ENCODE data around the gene RASSF8.

DNA sequence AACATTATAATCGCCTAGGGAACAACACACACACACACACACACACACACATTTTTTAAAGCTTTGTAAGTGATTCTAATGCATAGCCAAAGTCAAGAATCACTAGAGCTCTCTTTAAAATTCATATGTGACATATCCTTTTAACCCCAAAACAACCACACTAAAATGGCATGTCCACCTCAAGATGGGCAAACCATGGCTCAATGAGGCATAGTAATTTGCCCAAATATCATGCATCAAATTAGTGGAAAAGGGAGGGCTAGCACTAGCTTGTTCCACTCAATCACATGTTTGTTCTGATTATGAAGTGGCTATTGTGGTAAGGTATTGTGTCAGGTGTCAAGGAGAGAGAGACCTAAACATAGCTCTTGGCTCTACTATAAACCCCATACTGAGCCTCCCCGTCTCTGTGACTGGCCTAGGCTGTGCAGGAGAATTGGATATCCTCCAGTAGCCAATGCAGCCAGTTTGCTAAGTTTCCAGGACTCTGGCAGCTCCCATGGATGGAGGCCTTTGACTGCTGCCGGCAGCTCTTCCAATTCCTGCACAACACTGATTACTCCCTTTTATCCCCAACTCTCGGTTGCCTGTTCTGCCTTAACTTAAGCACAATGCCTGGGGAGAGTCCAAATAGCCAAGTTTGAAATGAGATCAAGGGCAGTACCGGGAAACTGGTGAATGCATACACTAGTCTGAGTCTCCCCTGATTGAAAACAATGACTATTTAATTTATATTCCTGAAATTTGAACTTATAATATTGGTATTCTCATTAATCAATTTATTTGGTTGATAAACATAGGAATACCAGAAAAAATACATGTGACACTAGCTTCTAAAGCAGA is 59.3 kb downstream of the ABCC9 start:
- PRO-cap: bidirectional peak, plus-strand start at position 410 of the sequence, minus-strand start at position 298 of the sequence

DNA sequence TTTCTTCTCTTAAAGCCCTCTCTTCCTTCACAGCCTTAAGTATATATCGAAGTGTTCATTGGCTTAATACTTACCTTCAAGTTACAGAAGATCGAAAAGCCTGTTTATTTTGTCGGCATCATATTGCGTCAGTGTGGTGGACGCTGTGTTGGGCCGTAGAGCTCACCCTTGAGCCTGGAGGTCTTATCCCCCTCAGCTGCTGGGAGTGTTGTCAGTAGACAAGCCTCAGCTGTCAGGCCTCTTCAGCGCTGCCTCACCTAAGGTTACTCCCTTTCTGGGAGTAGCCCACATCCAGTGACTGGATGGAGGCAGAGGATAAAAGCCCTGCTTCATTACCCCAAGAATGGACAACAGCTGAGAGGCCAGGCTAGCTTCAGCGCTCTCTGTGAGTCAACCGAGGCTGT is 36.3 kb downstream of the CMAS start:
- PRO-cap: no peak

- PRO-cap: no peak
These were observed 75.2 kb upstream of the ST8SIA1 start for GRCh38 chr12:22409629-22410144.

- PRO-cap: no peak
These were observed 2.7 kb downstream of the C2CD5 start for GRCh38 chr12:22541404-22542357.

- PRO-cap: no peak
These were observed 1.5 kb downstream of the ETNK1 start for GRCh38 chr12:22626397-22626880.

DNA sequence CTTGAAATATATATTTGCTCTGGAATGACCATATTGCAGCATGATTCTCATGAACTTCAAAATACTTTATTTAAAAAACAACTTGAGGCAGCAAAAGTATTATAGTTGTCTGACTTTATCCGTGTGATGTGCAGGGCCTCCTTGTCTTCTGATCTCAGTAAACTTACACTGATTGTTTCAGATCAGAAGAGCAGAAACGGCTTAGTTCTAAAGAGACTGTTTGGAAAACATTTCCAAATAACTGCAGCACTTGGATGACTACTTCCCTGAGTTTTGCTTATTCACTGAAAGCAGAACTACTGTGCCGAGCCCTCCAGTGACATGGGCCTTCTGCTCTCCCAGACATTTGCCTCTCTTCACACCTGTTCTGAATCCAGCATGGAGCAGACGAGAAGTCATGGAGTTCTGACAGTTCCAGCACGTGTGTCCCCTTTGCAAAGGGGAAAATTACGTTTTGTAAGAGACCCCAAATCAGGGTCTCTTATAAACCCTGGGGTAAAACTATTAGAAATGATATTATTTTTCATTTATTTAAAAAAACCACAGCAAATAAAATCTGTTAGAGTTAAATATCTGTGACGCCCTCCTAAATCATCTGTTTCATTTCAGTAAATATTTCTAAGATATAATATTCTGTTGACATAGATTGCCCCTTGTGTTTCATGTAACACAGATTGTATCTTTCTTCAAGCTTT is 31.4 kb downstream of the ETNK1 start:
- PRO-cap: no peak

DNA sequence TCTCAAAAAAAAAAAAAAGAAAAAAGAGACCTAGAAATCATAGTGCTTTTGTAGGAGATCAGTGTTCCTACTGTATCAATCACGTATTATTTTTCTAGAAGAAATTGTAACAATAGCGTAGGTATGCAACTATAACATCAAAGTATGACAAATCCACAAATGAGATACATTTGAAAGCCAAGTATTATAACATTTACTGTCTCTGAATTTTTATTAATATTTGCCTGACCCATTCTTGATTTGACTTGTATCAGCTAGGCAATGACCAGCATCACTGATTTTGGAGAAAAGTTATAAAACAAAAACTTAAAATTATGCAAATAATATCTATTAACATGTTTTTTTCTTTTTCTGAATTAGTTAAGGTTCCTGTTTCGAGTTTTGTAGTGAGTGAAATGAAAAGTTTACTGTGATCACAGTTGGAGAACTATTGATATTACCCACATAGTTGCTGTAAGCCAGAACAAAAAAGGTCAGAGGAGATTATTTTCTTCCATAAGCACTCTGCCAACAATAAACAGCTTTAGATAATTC is 162.9 kb downstream of the SOX5 start:
- PRO-cap: no peak

- PRO-cap: no peak
These were observed 226.9 kb downstream of the BCAT1 start for GRCh38 chr12:24722147-24722349.

- PRO-cap: no peak
These were observed 11.6 kb downstream of the ETFRF1 start for GRCh38 chr12:25206500-25207105.

DNA sequence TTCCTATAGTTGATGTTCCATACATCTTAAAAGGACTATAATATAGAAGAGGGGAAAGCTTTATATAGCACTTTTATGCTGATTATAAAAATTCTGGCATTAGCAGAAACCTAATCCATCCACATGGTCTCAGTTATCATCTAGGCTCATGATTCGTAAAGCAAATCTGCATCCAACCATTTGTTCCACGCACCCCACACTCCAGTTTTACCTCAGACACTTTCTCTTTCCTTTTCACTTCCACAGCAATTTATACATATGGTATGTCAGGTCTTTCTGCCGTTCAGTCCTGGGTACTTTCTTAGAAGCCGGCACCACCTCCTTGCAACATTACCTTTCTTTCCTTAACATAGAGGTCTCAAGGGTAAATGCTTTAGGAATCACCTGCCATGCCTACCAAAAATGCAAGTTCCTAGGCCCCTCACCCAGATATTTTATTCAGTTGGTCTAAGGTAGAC is 2.6 kb upstream of the KRAS start:
- PRO-cap: no peak

GRCh38 chr12:25692485-25692998 is 139.5 kb upstream of the LMNTD1 start:
- PRO-cap: no peak

- PRO-cap: no peak
These were observed 160.2 kb upstream of the LMNTD1 start for GRCh38 chr12:25713260-25713609.

DNA sequence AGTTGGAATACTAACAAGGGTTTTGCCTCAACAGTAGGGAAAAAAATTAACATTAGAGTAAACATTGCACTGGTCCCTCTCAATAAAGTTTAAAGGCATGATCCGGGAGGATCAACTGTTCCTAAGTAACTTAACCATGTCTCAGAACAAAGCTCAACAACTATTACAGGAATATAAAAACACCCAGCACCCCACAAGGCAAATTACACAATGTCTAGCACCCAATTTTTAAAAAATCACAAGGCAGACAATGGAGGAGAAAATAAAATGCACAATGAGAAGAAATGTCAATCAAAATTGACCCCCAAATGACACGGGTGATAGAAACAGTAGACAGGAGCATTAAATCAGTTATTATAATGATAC is 201.1 kb upstream of the RASSF8 start:
- PRO-cap: no peak

DNA sequence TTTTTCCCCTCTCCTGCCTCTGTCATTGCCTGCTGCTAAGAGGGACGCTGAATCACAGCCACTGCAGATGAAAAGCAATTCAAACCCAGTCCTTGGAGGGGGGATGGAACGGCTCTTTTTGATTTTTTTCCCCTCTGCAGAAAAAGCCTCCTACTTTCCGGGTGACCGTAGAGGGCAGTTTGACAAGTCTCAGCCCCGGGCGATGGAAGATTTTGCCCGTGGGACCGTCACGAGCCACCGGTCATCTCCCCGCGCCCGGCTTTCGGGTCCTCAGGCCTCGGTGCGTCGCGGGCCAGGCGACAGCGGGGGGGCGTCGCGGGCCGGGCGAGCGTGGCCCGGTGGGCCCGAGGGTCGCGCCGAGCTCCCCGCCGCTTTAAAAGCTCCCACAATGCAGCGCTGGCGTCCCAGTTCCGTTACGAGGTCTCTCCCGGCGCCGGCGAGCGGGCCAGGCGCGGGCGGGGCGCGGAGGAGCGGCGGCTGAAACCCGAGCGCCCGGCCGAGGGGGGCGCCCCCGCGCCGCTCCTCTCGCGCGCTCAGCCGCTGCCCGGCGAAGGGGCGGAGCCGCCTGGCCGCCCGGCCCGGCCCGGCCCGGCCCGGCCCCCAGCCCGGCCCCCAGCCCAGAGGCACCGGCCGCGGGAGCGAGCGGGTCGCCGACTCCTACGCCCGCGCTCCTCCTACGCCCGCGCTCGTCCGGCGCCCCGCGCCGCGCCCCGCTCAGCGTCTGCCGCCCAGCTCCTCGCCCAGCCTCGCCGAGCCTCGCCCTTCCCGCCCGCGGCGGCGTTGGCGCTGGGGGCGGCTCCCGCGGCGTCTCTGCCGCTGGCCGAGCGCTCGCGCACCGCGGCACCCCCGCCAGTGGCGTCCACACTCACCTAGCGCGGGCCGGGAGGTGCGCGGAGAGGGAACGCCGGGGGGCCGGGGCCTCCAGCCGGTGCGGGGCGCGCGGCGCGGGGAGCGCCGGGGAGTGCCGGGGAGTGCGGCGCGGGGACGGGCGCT is at the start of gene RASSF8:
RASSF8 (plus strand) TSS at position 620 of the 993 bp plus-strand sequence.
- PRO-cap: unidirectional peak, plus-strand start at position 25 of the sequence; unidirectional peak, plus-strand start at position 170 of the sequence; bidirectional peak, plus-strand start at position 629 of the sequence, minus-strand start at position 521 of the sequence

- PRO-cap: bidirectional peak, plus-strand start at chr12:25959164, minus-strand start at chr12:25959112; unidirectional peak, minus-strand start at chr12:25959380; unidirectional peak, minus-strand start at chr12:25959765
These were observed 857 bp downstream of the RASSF8 start for GRCh38 chr12:25959056-25960022.

DNA sequence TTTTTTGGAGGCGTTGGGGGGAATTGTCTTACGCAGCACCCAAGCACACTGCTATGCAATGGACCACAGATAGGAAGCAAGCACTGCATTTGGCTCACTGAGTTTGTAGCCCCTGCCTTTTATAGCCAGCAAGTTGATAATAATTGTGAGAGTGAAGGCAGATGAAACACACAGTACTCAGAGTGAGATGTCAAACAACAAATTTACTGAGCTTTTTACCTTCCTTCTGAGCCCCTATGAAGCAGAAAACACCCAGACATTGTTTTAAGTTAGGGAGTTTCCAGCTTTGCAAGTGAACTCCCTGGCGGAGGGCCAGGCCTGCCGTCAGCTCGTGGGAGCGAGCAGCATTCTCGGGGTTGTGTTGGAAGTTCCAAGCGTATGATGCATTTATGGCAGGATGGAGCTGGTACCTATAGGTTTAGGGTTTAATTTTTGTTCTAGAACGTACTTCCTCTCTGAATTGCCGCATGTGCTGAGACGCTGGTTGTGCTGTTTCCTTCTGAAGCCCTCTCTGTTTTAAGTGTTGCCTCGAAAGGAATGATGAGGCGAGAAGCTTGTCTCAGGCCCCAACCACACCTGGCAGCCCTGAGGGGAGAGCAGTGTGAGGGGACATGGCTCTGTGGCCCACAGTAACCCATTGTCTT is 76.5 kb downstream of the SSPN start:
- PRO-cap: no peak

DNA sequence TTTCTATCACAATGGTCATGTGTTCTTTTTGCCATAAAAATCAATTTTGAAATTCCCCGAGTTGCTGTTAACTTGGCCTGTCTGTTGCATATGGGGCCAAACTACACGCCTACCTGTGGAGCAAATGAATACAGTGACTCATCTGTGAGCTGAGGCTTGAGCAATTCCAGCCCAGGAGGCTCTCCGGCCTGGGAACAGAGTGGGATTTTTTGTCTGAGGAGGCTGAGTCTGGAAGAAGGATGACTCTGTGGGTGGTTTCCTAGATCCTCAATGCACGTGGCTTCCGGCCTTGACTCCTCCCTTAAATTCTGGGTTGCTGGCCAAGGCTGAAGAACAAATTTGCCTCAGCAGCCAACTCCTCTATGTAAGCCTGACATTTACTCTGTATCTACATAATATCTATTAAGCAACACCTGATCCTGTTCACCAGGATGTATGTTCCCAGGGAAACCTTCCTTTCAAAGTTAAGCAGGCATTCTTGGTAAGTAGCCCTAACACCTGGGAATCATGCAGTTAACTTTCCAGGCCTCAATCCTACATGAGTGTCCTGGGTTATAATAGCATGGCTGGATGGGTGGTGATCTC is 124.2 kb downstream of the SSPN start:
- PRO-cap: unidirectional peak, minus-strand start at position 230 of the sequence

GRCh38 chr12:26621940-26622666 is 210.9 kb downstream of the ITPR2 start:
- PRO-cap: no peak

DNA sequence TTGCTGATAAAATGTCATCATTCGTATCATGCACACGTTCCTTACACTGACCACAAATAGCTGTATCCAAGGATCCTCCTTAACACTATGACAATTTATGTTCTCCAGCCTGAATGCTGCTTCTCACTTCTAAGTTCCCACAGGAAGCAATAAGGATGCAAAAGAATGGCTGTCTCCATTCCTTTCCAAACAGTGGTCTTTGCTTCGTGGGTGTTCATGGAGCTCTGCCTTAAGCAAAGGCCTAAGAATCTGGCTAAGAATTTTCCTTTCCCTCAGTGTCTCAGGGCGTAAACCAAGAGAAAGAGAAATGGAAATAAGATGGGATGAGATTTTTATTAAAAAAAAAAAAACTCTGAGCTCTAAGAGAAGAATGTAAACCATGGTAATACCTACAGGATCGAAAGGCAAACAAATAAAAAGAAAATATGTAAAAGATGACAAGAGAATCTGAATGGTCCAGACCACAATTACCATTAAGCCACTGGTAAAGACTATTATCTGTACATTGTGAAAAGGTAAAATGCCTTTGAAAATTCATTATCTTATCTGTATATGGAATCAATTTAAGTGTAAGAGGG is 200.1 kb downstream of the ITPR2 start:
- PRO-cap: no peak

GRCh38 chr12:26714762-26715990 is 117.8 kb downstream of the ITPR2 start:
- PRO-cap: no peak

Measured in cardiac septum (tissue), 1 donor.